ENCODE measurements around the genes CXorf51B, FMR1NB, HSFX1, MAMLD1 and MAGEA6.

DNA sequence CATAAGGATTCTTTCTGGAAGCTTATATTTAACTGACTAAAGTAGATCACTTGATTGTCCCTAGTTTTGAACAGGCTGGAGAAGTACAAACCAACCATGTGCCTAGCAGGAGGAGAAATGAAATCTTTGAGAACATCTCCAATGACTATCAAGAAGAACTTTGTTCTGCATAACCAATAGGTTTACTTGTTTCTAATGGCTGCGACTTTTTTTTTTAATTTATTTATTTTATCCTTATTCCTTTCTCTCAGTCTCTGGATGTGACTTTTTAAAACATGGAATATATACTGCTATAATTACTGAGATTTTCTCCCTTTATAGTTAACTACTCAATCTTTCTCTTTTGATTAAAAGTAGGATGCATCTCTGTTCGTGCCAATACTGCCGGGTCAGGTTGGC lies 227.5 kb downstream of the SPANXN3 start:
- PRO-cap = no peak

GRCh38 chrX:145821104-145821713 lies 3.6 kb downstream of the SLITRK2 start:
- PRO-cap = unidirectional peak, plus-strand start at chrX:145821528

GRCh38 chrX:146809522-146809827 lies at the start of gene CXorf51B:
TSS of gene CXorf51B (plus strand) at chrX:146809771.
- PRO-cap = no peak

GRCh38 chrX:147935122-147935548 lies 23.4 kb downstream of the FMR1 start:
- PRO-cap = no peak

- PRO-cap = no peak
Observed at GRCh38 chrX:147944507-147945249, 33.0 kb downstream of the FMR1 start.

- PRO-cap = no peak
Observed at GRCh38 chrX:147981074-147981455, at the start of gene FMR1NB. TSS of gene FMR1NB (plus strand) at chrX:147981337.

GRCh38 chrX:149248195-149248566 lies 167.1 kb downstream of the ENSG00000287585 start:
- PRO-cap = no peak

- PRO-cap = no peak
Observed at GRCh38 chrX:149512198-149512763, 7.2 kb upstream of the IDS start.

DNA sequence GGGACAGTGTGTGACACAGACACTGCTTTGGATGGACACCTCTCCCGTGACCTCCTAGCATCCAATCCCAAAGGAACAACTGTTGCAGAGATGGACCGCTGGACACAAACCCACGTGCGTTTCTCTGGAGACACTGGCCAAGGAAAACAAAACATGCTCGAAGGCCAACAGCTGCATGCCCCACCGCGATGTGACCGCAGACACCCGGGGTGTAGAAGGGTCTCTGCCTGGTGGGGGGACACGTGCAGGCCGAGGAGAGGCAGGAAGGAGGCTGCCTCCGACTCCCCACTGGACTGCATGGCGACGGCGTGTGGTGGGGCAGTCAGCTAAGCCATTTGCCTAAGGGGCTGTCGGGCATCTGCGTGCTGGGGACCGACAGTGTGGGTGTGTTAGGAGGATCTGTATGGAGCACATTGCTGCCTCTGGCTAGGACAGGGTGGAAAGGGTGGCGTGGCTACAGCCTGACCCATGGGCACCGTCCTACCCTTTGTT lies at the start of gene HSFX1:
Gene HSFX1, plus strand, starts transcription at position 272 of the 492 bp plus-strand sequence.
- PRO-cap = no peak

DNA sequence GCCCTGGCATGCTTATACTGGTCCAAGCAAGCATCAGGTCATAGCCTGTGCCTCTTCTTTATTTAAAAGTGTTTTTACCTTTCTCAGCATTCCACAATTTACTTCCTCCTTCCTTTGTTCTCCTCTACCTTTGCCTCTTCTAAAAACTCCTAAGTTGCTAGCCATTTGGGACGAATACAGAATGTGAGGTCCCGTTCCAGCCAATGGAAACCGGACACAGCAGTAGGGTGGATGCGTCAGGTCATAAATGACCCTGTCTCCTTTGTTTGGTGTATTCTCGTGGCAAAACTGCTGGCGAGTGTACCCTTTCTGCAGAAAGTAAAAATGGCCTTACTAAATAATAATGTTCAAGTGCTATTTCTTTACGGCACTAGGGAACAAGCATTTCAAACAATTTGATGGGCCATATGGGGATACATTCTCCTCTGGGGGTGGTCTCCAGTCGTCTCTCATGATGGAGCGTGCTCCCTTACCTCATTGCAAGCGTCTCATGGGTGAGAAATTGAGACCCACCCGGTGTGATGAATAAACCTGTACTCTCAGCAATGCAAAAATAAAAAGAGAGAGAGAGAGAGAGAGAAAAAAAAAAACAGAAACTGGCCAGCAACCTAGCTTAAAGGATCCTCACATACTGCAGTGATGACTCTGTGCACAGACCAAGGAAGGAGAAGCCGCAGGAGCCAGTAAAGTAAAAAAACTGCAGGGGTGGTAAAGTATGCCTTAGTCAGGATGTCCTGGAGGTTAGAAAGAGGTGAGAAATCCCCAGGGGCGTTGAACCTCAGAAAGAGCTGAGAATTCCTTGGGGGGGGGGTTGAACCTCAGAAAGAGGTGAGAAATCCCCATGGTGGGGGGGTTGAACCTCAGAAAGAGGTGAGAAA lies 47.7 kb downstream of the MAGEA9 start:
- PRO-cap = no peak

- PRO-cap = bidirectional peak, plus-strand start at chrX:150363173, minus-strand start at chrX:150363174; bidirectional peak, plus-strand start at chrX:150363317, minus-strand start at chrX:150363219
Observed at GRCh38 chrX:150362732-150363661, at the start of gene MAMLD1. TSS of gene MAMLD1 (plus strand) at chrX:150363317.

DNA sequence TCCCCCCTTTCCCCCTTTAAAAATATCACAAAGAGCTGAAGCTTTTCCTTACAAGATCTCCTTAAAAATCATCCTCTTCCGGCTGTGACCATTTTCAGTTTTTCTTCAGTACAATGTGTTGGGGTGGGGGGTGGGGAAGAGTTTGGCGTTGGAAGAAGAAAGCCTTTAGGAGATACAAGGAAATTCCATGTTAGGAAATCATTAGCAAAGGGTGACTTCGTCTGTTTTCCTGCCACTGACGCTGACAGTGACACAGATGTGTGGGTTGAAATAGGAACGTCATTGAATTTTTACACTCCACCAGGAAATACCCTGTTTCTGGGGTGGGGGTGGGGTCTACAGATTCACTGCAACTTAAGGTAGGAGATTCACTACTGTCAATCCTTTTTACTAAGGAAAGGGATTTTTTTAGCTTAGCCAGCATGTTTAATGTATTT lies 3.8 kb downstream of the MAMLD1 start:
- PRO-cap = bidirectional peak, plus-strand start at position 253 of the sequence, minus-strand start at position 63 of the sequence

DNA sequence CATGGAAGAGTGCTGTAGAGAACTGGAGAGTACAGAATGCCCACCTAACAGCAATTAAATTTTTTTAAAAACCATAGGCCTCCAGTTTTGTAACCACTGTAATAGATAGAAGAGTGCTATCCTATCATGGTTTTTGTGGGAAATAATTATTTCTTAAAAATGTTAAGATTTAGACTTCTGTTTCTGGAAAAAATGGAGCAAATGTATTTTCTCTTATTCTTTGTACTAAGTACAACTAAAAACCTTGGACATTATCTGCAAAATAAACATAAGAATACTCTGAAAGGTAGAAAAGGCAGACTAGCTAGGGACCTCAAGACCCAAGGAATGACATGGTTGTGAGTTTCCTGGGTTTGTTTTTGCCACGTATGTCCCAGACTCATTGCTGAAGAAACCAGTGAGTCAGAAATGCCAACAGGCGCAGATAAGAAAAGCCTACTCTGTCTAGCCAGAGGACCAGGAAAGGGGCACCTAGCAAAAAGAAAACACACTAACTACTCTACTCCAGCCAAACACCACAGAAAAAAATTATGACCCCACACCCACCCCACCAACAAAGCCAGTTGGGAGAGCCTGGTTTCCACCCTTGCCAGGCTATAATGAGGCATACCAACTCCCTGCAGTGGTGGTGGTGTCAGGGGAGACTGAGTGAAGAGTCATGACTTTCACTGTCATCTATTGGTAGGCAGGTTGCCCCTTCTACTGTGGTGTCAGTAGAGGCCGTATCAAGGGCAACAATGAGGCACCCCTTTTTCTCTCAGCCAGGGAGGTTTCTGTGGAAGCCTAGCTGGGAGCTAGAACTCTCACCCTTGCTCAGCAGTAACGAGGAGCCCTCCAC lies 10.8 kb downstream of the MTMR1 start:
- PRO-cap = no peak

DNA sequence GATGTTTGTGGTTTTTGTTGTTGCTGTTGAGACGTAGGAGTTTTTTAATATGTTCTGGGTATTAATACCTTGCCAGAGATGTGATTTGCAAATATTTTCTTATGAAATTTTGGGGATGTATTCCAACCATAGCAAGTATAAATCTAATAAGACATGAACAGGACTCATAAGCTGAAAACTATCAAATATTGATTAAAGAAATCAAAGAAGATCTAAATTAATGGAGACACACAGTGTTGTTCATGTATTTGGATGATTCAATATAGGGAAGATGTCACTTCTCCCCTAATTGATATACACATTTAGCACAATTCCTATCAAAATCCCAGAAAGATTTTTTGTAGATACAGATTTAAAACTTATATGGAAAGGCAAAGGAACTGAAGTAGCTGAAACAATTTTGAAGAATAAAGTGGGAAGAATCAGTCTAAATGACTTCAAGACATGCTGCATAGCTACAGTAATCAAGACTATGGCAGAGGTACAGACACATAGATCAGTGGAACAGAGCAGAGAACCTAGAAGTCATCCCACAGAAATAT lies 13.3 kb downstream of the MTMR1 start:
- PRO-cap = no peak

- PRO-cap = no peak
Observed at GRCh38 chrX:150845024-150845695, 53.3 kb downstream of the CD99L2 start.

- PRO-cap = no peak
Observed at GRCh38 chrX:150846223-150846449, 52.3 kb downstream of the CD99L2 start.

- PRO-cap = no peak
Observed at GRCh38 chrX:150869284-150869817, 29.1 kb downstream of the CD99L2 start.

GRCh38 chrX:152736909-152737488 lies 3.4 kb downstream of the MAGEA12 start:
- PRO-cap = no peak

DNA sequence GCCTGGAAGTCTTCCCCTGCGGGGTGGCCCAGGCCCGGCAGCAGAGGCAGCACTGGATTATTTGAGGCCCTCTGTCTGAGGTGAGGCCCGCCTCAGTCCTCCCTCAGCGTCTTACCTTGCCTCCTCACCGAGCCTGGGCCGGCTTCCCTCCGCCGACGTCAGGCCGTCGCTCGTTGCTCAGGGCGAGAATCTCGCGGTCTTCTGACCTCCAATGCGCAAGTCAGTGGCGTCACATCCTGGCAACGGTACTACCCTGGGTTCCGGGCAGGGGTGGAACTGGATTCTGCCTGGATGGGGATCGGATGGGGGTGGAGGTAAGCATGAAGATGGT lies at the start of gene MAGEA6:
Gene MAGEA6, minus strand, starts transcription at position 151 of the 331 bp plus-strand sequence.
- PRO-cap = no peak

- PRO-cap = no peak
Observed at GRCh38 chrX:152896381-152896883, 1.4 kb upstream of the ZNF185 start.